Penis (tissue), 1 donor: ENCODE data around the genes MAGEB17, REPS2, NHS and MAP7D2.

DNA sequence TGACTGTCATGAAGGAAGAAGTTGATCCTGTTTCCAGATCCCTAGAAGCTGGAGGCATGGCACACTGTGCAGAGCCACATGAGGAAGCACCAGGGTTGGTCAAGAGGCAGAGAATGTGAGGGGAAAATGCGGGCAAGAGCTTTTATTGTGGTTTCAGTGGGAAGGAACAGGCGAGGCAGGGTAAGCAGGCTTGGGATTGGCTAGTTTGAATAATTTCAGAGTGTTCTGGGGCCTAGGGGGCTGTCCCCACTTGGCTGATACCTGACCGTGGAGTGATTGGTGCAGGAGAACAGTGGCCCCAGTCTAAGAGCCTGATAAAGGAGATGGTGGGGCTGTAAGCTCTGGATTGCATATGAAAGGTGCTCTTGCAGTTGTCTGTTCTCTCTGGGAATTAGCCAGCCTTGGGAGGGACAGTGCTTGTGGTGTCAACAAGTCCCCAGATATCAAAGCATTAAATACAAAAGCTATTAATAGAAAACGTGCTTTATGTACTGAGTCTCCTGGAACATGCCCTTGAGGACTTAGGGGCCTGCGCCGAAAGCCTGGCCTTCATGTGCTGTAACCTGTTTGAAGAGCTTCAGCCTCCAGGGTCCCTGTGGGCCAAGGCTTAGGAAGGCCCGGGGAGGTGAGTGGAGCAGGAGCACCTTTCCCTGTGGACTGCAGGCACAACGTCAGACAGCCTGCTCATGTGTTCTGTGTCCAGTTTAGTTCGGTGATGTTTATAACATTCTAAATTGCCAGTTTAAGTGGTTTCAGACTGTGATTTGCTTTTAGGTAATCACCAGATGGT lies 30.4 kb upstream of the CLTRN start:
- PRO-cap: no peak

GRCh38 chrX:16167195-16167628 lies at the start of gene MAGEB17:
TSS of gene MAGEB17 (plus strand) at chrX:16167481.
- PRO-cap: no peak

GRCh38 chrX:16167629-16167828 lies 248 bp downstream of the MAGEB17 start:
- PRO-cap: no peak

DNA sequence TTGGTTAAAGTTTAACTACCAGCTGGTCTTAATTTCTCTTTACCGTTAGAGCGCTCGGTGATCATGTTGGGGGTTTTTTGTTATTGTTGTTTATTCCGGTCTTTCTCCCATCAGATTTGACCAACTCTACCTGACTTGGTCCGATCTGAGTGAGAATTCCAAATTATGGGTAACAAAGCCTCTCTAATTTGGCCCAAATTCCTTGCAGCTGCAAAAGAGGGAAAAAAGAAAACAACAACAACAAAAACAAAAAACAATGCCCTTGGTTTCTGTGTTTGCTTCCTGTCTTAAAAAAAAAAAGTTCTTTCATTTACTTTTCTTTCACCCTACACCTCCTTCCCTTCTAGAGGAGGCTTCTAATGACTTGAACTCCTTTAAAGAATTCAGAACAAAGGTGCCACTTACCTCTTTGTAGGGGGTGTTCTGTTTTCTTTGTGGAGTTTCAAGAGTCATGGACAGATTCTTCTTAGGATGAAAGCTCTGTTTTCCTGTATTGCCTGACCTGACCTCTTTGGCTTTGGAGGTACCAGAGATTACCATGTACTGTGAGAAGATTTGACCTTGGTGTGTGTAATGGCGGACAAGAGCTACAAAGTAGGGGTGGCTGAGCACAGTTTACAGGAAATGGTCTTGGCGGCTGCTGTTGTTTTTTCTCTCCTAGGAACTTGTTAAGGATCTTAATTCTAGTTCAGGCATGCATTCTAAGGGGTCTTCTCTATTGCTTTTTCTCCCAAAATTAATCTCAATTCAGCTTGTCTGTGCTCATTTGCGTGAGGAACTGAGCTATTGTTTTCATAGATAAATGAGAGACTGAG lies 72.4 kb upstream of the S100G start:
- PRO-cap: no peak

DNA sequence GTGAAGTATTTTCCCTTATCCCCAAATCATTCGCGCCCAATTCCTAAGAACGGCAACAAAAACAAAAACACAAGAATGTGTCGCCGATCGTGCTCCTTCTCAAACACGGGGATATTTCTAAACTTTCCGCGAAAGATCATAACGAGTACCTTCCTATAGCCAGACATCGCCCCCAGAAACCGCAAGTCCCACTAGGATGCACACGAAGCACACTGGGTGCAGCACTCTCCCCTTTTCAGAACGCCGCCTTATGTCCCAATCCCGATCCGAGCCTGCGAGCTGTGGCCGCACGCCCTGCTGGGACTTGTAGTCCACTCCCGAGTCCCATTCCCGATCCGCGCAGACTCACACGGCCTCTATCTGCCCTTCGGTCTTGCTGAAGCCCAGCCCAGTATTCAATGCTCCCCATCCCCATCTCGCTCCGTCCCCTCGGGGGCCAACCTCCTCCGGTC lies 319 bp upstream of the TXLNG start:
- PRO-cap: bidirectional peak, plus-strand start outside the sequence, minus-strand start at position 250 of the sequence

DNA sequence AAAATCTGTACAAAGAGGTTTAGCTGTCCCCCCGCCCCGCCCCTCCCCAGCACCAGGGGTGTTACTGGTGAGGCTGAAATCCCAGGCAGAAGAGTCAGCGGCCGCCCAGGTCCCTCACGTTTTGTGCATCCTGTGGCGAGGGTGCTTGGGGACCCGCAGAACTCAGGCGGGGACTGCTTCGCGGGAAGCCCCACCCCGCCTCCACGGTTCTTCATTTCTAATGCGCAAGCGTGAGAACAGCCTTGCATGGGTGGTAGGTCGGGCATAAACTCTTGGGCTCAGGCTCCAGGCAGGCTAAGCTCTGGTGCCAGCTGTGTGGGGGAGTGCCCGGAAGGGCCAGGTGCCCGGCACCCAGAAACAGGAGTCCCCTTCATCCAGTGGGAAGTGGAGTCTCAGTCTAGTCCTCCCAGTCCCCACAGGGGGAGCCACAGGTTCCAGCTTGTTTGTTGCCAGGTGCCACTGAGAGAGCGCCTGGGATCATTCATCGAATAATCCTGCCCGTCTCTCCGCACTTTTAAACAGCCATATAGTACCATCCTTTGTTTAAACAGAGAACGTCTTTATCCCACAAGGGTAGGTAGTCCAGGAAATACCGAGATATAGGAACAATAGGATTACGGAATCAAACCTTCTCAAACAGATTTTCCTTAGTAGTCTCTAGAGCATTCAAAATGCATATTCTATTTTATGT lies 12.6 kb upstream of the RBBP7 start:
- PRO-cap: no peak

DNA sequence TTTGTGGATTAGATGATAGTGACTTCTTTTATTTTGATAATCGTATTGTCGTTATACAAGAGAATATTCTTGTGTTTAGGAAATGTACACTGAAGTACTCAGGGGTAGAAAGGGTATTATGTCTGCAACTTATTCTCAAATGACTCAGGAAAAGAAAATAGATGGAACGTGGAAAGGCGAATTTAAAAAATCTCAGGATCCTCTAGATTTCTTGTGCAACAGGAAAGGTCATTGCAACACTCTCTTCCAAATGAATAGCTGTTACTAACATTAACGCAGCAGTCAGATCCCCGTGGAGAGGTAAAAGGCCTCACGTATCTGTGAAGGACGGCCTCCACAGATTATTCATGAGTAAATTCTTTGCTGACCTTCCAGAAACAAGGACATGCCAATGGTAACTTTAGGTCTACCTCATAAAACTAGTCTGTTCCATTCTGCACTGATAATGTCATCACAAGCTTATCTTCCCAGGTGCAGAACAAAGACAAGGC lies 16.2 kb upstream of the REPS2 start:
- PRO-cap: no peak

DNA sequence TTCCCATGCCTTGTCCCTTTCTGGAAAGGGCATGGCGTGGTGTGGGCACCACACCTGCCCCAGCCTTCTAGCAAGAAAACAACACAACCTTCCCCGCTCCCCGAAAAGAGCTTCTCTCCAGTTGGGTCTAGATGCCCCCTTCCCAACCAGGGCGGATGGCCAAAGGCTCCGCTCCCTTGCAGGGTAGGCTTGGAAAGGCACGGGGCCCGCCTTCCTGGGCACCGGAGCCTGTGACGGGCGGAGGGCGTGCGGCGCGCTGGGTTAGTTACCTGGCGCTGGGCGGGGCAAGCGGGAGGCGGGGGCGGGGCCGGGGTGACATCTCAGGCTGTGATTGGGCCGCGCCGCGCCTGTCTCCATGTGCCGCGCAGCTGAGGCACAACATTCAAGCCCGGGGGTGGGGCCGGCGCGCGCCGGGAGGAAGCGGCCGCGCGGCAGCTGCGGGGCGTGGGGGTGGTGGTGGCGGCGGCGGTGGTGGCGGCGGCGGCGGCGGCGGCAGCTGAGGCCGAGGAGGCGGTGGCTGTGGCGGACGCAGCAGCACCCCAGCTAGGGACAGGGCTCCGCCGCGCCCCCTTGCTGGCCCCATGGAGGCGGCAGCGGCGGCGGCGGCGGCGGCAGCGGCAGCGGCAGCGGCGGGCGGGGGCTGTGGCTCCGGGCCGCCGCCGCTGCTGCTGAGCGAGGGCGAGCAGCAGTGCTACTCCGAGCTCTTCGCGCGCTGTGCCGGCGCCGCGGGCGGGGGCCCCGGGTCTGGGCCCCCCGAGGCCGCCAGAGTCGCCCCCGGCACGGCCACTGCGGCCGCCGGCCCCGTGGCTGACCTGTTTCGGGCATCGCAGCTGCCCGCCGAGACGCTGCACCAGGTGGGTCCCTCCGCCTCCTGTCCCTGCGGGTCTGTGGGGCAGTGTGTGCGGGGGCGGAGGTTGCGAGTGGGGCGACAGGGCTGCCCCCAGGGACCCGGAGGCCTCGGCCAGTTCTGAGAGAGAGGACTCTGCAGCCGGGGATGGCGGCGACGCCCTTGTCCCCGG lies at the start of gene REPS2:
Gene REPS2 (plus strand): TSS at position 378 of the 1,019 bp plus-strand sequence.
- PRO-cap: no peak

DNA sequence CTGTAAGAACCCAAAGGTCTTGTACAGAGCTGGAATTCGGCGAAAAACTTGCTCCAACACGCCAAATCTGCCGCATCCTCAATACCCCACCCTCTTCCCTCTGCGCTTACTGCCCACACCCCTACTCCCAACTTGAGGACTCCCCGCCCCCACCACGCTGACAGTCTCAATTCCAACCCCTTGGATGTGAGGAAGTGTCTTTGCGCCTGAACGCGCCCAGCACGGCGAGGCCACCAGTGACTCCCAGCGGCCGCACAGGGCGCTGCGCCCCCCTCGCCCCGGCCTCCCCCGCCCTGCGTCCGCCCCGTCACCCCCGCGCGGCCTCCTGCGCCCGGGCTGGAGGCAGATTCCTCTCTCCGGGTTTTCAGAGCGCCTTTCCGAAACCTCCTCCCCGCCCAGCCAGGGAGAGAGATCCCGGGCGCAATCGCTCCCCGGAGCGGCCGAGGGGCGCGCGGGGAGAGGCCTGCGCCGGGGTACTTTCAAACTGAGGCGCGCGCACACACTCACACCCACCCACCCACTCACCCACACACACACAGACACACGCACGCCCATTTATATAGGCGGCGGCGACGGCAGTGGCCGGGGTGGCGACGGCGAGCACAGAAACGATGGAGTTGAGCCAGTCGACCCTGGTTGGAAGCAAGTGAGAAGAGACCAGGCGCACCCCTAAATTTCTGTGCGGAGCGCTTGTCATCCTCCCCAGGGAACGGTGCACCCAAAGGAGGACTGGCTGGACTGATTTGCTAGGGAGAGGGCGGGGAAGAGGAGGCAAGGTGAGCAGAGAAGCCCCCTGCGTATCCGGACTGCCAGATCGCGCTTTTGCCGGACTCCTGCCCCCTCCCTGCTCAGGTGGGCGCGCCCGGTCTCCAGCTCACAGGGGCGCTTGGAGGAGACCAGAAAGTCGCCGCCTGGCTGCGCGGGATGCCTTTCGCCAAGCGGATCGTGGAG lies at the start of gene NHS:
Gene NHS (plus strand): TSS at position 367 of the 951 bp plus-strand sequence.
- PRO-cap: unidirectional peak, plus-strand start at position 424 of the sequence

DNA sequence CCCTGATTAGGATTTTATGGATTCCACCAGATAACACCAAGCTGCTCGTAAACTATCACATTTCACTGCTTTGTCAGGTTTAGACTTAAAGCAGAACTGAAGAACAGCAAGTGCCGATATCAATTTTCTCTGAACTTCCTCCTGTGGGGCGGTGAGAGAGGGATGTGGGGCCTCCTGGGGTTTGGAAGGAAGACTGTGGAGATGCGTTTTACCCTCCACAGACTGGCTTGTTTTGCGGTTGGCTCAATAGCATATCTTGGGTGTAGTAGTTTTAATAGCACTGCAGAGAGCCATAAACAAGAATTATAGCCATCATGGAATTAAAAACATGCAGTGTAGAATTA lies 47.5 kb upstream of the SCML1 start:
- PRO-cap: no peak

GRCh38 chrX:17737972-17738895 lies 941 bp downstream of the SCML1 start:
- PRO-cap: bidirectional peak, plus-strand start at chrX:17738171, minus-strand start at chrX:17738123; bidirectional peak, plus-strand start at chrX:17738304, minus-strand start at chrX:17738216

- PRO-cap: no peak
Observed at GRCh38 chrX:17741107-17741843, 4.0 kb downstream of the SCML1 start.

GRCh38 chrX:18640571-18641171 lies 31.2 kb downstream of the RS1 start:
- PRO-cap: no peak

- PRO-cap: no peak
Observed at GRCh38 chrX:19142549-19142753, 20.2 kb upstream of the ADGRG2 start.

- PRO-cap: no peak
Observed at GRCh38 chrX:19682849-19683413, 167.6 kb upstream of the MAP3K15 start.

DNA sequence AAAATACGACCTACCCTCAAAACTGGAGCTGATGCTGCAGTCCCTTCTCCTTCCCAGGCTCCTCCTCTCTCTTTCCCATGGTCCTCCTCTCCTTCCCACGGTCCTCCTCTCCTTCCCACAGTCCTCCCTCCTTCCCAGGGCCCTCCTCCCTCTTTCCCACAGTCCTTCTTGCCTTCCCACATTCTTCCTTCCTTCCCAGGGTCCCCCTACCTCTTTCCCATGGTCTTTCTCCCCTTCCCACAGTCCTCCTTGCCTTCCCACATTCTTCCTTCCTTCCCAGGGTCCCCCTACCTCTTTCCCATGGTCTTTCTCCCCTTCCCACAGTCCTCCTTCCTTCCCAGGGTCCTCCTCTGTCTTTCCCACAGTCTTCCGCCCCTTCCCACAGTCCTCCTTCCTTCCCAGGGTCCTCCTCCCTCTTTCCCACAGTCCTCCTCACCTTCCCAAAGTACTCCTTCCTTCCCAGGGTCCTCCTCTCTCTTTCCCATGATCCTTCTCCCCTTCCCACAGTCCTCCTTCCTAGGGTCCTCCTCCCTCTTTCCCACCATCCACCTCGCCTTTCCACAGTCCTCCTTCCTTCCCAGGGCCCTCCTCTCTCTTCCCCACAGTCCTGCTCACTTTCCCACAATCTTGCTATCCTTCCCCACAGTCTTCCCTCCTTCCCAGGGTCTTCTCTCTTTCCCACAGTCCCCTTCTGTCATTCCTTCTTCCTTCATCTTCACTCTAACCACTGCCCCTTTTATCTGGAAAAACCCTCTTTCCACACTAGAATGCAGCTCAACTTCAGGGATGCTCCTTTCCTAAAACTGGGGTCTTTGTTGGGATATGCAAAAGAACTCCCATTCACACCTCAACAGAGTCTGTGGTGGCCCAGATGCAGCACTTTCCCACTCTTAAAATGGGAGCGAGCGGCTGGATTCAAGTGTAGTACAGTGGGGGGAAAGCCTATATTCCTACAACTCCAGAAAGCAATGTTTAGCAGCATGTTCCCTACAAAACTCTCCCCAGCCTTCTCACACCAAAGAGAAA lies 54.0 kb downstream of the SH3KBP1 start:
- PRO-cap: no peak

- PRO-cap: no peak
Observed at GRCh38 chrX:19865995-19866308, 21.4 kb downstream of the SH3KBP1 start.

DNA sequence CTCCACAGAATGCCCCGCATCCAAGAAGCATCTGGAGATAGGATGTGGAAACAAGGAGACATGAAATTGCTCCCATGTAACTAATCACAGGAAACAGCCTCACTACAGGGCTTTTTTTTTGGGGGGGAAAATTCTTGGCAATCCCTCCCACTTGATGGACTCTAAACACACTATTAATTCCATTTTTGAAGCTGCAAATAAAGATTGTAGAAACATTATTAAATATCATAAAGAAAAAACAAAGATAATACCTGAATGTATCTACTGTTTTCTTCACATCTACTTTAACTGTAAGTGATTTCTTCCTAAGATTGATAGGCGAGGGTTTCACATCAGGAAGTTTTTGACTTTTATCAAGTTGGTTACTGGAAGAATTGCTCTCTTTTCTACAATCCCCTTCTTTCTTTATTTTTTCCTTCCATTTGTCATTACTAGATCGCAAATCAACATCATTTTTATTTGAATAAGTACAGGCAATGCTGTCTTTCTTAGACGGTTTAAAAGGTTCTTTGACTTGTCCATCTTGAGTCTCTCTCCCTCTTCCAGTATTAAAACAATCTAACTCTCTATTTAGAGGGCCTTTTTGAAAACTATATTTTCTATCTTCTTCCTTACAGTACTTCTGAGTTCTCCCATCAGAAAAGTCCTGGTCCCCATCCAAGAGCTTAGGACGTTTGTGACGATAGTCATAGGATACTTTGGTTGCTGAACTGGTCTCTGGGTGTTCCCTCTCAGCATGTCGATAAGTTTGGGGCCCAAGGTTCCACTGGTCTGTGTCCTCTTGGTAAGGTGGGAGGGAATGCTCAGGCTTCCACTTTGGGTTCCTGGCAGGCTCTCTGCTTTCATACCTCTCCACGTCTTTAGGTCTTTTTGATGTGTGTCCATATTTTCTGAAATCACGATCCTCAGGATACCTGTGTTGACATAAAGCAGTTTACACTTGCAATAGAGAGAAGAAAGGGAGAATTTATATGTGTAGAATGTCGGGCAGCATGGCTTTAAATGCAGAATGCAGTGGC lies 25.8 kb downstream of the BCLAF3 start:
- PRO-cap: no peak

- PRO-cap: no peak
Observed at GRCh38 chrX:20116447-20117245, at the start of gene MAP7D2. TSS of gene MAP7D2 (minus strand) at chrX:20116907.

DNA sequence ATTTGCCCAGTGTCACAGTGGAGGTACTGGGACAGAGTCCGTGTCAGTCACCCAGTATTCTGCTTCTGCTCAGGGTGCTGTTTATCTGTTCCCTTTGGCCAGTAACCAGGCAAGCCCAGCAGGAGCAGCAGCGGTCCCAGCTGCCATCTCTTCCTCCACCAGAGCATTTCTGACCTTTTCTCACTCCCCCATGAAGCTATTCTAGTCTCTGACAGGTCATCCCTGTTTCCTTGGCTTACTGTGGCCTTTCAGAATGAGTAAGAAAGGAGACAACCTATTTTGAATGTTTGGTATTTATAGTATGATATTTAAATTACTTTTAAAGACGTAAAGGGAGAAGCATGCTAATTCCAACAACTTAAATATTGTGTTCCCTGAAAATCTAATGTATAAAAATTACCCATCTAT lies 60.7 kb downstream of the RPS6KA3 start:
- PRO-cap: no peak